ENCODE results near the genes CNOT8, PPP1R2B, GARIN3 and ITK.

GRCh38 chr5:154801840-154802941 is 47.0 kb downstream of the LARP1 start:
- PRO-cap = no peak

- PRO-cap = no peak
Measured at GRCh38 chr5:154850200-154850454, 276 bp downstream of the FAXDC2 start.

- PRO-cap = bidirectional peak, plus-strand start at chr5:154857588, minus-strand start at chr5:154857517
Measured at GRCh38 chr5:154857316-154857647, 1.1 kb upstream of the CNOT8 start.

GRCh38 chr5:154857932-154858896 is at the start of gene CNOT8:
CNOT8 (plus strand) TSS chr5:154858627.
- PRO-cap = bidirectional peak, plus-strand start at chr5:154857996, minus-strand start at chr5:154858069; bidirectional peak, plus-strand start at chr5:154858627, minus-strand start at chr5:154858396

GRCh38 chr5:154859420-154859766 is 966 bp downstream of the CNOT8 start:
- PRO-cap = no peak

DNA sequence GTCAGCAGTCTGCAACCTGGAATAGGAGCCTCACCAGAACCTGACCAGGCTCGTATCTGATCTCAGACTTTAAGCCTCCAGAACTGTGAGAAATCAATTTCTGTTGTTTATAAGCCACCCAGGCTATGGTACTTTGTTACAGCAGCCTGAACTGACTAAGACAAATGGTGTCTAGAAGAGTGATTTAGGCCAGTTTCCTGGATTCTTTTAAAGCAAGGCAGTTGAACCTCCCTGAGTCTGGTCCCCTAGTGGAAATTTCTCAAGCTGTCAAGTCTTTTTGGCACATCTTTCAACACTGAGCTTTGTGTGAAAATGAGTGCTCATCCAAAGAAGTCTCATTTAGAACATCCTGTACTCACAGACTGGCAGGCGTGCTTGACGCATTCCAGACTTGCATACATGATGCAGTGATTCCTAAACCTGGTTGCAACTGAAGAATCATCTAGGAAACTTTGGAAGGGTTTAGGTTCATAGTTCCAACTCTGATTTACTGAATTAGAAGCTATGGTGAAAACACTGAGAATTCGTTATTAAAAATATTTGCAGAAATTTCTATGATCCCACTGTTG is 254.7 kb upstream of the PPP1R2B start:
- PRO-cap = no peak

DNA sequence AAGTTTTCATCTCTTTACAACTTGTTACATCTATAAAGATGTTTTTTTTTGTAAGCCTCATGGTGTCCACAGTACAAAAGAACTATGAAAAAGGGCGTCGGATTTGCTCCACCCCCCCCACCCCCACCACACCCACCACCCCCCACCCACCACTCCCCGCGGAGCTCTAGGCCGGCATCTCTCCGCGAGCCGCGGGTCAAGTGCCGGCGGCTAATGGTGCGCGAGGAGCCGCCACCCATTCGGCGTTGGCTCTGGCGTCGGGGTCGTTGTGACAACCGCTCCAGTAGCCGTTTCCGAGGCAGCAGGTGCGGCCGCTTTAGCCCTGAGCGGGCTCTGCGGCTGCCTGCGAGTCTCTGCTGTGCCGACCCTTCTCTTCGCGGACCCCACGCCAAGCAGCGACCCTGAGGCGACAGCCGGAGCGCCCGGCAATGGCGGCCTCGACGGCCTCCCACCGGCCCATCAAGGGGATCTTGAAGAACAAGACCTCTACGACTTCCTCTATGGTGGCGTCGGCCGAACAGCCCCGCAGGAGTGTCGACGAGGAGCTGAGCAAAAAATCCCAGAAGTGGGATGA is at the start of gene PPP1R2B:
Gene PPP1R2B (plus strand): TSS at position 161 of the 574 bp plus-strand sequence.
- PRO-cap = no peak

DNA sequence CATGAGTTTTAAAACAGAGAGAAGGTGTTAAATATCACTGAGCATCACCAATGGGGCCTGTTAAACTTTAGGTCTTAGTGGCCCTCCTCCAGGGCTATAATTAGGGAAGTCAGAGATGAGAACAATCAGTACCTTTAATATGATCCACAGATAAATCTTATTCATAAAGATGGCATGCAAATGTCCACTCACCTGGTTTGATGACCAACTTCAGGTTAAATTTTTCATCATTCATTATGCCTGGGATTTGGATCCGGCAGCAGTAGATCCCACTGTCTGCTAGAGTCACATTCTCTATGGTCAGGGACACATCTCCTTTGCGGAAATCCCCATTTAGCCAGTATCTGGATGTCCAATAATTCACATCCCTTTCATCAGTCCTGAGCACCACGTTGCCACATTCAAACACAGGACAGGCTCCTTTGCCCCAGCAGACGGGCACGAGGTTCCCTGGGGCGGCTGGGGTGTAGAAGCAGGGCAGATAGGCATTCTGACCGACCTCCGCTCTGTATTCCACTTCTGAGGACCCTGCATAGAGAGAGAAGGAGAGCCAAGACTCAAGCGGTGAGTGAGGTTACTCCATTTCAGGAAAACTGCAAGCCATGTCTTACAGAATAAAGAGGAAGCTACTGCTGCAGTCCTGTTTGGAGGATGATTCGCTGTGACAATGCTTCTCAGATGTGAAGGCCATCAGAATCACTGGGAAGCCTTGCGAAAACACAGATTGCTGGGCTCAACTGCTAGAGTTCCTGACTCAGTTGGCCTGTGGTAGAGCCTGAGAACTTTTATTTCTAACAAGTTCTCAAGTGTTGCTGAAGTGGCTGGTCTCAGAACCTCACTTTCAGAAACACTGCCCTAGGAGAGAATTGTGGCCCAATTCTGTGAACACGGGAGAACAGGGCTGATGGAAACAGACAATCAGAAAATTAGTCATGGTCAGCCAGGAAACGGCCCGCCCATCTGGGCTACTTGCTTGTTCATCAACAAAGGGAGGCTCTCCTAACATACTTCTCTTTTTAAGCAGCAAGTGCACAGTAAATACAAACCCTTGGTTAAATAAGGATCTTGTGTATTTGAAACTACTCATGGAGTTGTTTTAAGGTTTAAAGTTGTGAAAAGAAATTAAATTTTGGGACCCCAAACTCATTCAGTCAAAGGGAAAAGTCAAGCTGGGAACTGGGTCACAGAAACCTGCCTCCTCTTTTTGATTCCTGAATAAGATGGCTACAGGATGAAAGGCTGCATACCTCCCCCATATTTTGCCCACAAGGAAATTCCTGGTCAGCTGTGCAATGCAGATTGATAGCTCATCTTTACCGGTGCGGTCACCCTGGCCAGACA is 1.9 kb downstream of the HAVCR2 start:
- PRO-cap = no peak

GRCh38 chr5:157166118-157166345 is at the start of gene GARIN3:
GARIN3 (minus strand) TSS chr5:157166264.
- PRO-cap = no peak

DNA sequence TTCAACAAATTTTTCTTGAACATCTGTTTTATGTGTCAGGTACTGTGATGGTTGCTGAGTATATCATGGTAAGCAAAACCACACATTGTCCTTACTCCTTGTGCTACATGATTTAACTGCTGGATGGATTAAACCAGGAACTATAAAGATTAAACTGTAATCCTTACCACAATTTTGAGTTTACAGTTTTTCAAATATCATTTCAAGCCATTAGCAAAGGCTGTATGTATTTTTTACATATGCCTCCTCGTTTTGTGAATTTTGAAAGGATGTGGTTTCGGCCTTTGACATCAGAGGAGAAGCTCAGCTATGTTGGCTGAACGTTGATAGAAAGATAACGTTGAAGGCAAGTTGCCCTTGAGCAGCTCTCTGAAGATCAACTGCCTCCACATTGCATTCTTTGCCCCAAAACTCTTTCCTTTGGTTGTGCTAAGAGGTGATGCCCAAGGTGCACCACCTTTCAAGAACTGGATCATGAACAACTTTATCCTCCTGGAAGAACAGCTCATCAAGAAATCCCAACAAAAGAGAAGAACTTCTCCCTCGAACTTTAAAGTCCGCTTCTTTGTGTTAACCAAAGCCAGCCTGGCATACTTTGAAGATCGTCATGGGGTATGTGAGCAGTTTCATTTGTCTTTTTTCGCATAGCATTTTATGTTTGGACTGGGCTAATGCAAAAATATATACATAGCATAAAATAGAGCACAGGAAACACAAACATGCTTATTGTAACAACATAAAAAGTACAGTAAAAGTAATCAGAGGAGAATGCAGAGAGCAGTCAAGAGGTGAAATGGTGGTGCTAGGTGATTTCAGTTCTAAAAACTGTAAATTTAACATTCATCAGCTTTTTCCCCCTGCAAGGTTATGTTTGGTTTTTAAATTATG is at the start of gene ITK:
Gene ITK (plus strand): TSS at position 337 of the 888 bp plus-strand sequence.
- PRO-cap = no peak

DNA sequence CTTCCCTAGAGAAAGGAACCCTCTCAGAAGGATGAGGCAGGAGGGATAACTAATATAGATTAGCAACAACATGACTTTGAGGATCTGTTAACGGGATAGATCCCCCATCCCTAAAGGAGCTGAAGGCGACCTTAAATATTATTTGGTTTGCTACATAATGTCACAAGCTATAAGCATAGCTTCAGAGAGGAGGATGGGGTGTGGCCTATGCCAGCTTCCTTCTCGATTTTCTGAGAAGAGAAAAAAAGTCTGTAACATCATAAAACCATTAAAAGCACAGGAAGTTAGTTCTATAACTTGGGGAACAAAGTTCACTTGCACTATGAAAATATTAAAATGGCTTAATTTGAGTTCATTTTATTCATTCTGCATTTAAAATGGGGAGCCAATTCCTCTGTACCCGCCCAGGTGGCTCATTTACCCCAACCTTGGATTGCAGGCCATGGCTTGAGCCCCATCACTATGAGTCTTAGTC is 16.8 kb upstream of the CYFIP2 start:
- PRO-cap = no peak

GRCh38 chr5:157256471-157257133 is 9.3 kb upstream of the CYFIP2 start:
- PRO-cap = no peak

DNA sequence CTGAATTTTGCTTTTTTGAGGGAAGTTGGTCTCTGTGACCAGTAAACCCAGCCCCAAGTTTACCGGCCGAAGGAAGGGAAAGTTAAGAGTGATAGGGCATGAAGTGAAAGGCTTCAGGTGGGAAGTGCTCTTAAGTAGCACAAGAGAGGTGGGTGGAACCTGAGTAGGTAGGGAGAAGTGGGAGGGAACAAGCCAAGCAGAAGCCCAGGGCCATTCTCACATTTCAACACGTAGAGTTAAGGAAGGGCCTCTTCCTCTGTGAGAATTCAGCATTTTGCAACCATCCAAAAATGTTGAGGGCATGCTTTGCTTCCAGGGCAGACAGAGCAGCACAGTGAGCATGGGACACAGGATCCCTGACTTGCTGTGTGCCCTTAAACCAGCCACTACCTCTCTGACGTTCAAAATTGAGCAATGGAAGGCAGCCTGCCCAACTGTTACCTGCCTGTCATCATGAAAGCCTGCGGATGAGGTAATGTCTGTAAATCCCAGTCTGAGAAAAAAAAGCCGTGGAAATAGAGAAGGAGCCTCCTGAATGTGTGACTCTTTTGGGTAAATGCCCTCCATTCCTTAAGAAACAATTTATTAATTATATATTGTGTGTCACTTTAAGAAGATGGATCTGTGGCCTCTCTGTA is 3.3 kb downstream of the CYFIP2 start:
- PRO-cap = no peak

DNA sequence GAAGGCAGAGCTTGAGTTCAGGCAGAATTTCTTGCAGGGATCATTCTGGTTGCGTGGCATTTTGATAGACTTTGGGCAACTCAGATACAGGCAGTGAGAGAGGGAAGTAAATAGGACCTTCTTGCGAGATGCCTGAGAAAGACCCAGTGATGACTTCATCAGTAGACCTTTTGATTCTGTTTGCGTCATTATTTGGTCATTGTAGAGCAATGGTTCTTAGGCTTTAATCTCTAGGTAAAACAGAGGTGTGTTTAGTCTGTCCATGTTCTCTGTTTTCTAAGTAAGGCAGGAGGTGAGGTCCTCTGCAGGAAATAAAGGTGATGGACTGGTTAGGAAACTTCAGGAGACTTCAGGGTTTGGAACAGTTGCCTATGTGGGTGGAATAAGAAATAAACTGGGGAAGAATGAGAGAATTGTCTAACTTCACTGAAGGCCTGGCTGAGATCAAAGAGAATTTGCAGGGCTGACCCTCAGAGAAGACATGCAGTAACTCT is 4.1 kb downstream of the CYFIP2 start:
- PRO-cap = no peak

- PRO-cap = no peak
Measured at GRCh38 chr5:157370732-157371351, 25.4 kb upstream of the FNDC9 start.

DNA sequence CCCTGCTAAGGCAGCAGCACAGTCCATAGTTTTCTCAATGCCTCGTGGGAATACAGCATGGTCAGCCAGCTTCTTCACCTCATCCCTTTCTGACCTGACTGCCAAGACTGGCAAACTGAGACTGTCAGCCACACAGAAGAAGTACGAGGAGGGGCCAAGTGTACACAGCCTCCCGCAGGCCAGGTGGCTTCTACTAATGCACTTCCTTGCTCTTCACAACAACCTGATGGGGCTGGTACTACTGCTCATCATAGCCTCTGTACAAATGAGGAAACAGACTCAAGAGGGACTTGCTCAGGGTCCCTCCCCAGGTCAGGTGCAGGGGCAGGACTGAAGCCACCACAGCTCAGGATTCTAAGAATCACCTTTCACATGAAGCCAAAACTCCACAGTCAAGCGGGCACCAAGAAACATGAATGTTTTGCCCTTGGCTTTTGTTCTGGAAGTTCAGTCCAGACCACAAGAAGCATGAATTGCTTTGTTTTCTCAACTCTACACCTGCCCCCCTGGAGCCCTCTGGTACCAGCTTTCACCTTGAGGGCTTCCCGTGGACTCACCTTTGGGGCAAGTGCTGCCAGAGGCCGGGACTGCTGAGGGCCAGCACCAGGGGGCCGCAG is 21.3 kb downstream of the NIPAL4 start:
- PRO-cap = no peak

- PRO-cap = no peak
Measured at GRCh38 chr5:157501820-157502922, 42.2 kb downstream of the NIPAL4 start.

DNA sequence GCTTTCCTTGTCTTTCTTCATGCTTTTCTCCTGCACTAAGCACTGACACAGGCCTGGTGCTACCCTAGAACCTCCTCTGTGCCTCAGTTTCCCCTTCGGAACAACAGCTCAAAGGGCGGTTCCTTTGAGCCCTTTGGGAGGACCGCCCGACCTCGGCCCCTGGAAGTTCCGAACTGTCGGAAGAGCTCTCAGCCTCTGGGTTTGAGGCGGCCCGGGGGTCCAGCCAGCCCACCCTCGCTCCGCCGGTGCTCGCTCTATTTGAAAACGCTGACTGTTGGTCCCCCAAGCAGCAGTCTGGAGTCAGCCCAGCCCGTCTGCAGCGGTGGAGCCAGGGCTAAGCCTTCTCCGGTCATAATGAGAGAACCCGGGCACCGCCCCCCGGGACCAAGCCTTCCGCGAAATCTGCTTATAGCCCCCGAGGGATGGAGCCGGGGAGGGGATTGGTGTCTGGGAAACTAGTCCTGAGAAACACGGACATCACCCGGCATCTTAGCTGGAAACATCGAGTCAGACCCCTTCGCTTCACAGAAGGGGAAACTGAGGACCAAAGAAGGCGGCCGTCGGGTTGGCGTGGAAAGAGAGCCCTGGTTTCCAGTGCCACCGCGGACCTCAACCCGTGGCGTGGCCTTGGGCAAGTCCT is 1.1 kb downstream of the ADAM19 start:
- PRO-cap = no peak

DNA sequence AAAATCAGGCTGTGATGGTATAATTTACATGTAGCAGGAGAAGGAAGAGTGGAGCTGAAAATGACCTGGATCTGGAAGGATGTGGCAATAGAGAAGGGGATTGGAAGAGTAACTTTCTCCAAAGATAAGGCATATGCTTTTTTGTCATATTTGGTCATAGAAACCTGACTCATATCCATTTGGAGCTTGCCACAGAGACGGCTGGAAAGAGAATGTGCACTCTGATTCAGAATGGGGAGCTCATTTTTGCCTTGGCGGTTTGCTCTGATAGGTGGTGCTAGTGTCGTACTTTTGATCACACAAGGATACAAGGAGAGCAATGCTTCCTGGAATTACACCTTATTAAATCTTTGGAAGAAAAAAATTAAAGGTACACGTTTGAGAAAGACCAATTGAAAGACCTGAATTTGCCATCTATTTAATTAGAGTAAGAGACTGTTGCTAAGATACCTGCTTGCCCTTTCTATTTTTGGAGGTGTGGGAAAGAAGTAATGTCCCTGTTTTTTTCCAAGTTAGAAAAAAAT is 5.3 kb downstream of the LSM11 start:
- PRO-cap = no peak

DNA sequence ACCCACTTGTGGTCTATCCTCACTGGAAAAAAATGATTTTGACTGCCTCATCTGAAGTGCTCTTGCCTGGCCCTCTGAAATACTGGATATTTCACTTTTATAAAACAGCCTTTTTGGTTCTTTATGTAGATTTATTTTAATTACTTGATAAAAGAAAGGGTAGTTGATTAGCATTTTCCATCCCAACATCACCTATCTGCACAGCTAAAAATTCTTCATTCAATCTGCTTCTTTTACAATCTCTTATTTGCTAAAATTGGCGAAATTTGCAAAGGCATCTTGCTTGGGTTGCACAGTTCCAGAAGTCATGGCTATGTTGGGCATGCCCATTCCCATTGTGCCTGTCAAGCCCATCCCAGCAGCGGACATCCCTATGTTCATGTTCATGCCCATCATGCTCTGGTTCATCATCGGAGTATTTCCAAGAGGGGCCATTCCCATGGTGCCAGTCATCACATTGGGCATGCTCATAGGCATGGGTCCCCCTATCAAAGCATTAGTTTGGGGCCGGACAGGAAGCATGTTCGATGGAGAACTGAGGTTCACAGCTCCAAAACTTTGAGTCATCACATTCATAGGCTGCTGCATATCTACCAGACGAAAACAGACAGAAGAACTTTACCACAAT is 44.0 kb downstream of the LSM11 start:
- PRO-cap = no peak

Data from progenitor cell of endocrine pancreas (in vitro differentiated cells).